Monocyte (primary cell): Measurements from ENCODE around the genes BCL2L1, BPIFB2, BPIFA2 and BPIFA3.

DNA sequence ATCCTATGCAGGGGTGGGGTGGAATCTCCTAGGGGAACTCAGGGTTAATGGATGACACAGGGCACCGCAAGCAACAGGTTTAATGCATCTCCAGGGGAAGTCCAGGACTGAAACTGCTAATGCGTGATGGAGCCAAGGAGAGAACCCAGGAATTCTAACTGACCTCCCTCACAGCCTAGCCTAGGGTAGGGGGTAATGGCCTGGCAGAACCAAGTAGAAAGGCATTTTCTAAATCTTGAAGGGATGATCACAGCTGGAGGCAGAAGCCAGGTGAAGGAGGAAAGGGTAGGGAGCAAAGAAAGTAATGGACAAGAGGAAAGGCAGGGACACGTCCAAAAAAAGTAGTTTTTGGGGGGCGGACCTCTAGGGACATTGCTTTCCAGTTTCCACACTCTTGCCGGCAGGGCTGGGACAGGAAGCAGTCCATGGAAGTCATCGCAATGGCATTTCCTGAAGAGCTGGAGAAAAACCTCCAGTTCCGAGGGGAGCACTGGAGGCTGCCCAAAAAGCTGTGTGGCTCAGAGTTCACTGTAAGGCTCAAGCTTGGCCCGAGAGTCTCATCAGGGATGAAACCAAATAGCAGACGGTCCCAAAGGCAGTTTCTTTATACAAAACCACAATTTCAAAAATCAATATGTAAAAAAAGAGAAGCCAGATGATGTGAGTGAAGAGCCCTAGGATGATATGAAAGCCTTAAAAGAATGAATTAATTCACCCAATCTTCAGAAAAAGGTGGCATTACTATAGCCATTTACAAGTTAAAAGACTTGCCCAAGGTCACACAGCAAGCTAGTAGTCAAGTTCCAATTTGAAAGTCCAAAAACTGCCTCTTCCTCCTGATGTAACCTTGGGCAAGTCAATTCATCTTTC lies 9.4 kb downstream of the BCL2L1 start:
- PRO-cap, 2 experiments, result no peak in any of the 2 experiments

GRCh38 chr20:31722069-31723170 lies at the start of gene BCL2L1:
Gene BCL2L1, minus strand, starts transcription at chr20:31722868.
- PRO-cap, 2 experiments, result peak in 2 of 2 experiments; most common plus-strand start chr20:31722849 (in 1); most common minus-strand start chr20:31722868 (in 2)

- PRO-cap, 2 experiments, result peak in 2 of 2 experiments; most common minus-strand start chr20:32031650 (in 2)
Observed at GRCh38 chr20:32031346-32032011, 20.6 kb upstream of the HCK start.

GRCh38 chr20:32036621-32037235 lies 15.3 kb upstream of the HCK start:
- PRO-cap, 2 experiments, result no peak in any of the 2 experiments

- PRO-cap, 2 experiments, result peak in 2 of 2 experiments; most common plus-strand start chr20:32053042 (in 2); most common minus-strand start chr20:32052715 (in 2)
Observed at GRCh38 chr20:32052549-32053429, 747 bp downstream of the HCK start.

DNA sequence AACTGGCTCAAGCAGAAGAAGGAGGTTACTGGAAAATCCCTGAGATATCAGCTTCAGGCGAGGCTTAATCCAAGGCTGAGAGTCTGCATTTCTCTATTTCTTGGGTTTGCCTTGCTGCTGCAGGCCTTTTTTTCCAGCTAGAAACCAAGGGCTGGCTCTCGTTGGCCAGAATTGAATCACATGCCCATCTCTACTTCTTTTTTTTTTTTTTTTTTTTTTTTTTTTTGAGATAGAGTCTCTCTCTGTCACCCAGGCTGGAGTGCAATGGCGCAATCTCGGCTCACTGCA lies 11.7 kb downstream of the HCK start:
- PRO-cap, 2 experiments, result peak in 1 of 2 experiments; most common minus-strand start position 80 of the sequence (in 1)

DNA sequence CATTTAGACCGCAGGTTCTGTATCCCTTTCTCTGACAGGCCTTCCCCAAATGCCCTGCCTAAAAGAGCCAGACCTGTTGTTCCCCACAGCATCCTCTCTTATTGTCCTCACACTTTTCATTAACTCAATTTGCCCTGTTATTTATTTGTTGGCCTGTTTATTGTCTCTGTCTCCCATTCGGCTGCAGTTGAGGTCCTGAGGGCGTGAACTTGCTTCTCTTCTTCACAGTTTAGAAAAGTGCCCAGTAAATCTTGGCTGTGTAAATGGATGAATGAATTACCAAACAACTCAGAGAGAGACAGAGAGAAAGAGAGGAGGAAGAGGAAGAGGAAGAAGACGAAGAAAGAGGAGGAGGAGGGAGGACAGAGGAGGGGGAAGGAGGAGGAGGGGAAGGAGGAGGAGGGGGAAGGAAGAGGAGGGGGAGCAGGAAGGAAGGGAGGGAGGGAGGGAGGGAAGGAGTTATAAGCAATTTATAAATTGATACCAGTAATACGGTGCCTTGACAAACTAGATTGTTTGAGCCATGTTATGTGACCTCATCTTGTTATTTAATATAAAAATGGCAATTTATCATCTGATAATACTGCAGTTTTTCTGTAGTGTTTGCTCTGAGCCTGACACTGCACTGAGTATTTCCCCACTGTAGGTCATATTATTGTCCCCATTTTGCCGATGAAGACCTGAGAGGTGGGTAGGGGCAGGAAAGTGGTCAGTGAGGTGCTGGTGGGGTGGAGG lies 18.7 kb downstream of the HCK start:
- PRO-cap, 2 experiments, result no peak in any of the 2 experiments

GRCh38 chr20:32237120-32237931 lies 29.6 kb downstream of the POFUT1 start:
- PRO-cap, 2 experiments, result no peak in any of the 2 experiments

GRCh38 chr20:32444871-32445571 lies 86.9 kb downstream of the ASXL1 start:
- PRO-cap, 2 experiments, result no peak in any of the 2 experiments

GRCh38 chr20:32446330-32447415 lies 88.5 kb downstream of the ASXL1 start:
- PRO-cap, 2 experiments, result no peak in any of the 2 experiments

DNA sequence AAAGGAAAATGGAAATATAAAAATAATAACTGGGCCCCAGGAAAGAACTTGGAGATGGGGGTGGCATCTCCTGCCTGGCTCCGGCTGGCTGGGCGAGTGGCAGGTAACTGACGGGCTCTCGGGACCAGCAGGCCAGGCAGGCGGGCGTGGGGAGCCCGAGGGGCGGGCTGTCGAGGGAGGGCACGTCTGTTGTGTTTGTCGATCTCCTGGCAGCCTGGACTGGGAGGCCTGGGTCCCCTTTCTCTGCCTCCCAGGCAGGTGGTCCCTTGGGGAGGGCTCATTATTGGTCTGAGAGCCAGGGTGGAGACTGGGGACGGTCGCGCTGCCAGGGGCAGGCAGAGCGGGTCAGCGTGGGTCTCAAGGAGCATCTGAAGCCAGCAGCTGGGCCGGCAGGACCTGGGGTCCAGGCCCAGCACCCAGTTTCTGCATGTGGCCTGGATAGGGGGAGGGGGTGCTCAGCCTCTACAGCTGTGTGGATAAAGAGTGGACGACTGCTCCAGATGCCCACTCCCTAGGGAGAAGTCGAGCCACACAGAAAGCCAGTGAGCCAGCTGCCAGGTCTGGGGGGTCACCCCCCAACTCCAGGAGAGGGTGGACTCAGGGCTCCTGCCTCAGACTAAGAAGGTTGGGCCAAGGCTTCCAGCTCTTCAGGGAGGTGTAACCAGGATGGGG lies 3.0 kb downstream of the NOL4L start:
- PRO-cap, 2 experiments, result no peak in any of the 2 experiments

GRCh38 chr20:32796111-32797116 lies 23.3 kb upstream of the MAPRE1 start:
- PRO-cap, 2 experiments, result no peak in any of the 2 experiments

GRCh38 chr20:32967840-32968072 lies 36.5 kb downstream of the SUN5 start:
- PRO-cap, 2 experiments, result no peak in any of the 2 experiments

DNA sequence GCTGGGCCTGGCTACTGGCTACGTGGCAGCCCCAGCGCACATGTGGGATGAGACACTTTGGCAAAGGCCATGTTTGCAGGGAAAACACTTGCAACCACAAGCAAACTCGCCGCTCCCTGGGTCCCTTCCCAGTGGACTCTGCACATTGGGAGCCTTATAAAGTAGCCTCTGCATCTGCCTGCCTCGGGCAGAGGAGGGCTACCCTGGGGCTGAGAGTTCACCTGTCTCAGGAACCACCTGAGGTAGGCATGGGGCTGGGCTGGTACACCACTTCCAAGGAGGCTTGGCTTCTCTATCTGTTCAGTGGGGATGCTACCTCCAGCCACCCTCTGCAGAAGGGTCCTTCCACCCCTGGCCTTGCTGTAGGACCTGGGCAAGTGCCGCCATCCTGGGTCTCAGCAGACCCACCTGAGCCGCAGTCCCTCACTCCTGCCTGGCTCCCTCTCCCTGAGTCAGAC lies at the start of gene BPIFB2:
Gene BPIFB2 (plus strand): TSS at position 186 of the 458 bp plus-strand sequence.
- PRO-cap, 2 experiments, result no peak in any of the 2 experiments

DNA sequence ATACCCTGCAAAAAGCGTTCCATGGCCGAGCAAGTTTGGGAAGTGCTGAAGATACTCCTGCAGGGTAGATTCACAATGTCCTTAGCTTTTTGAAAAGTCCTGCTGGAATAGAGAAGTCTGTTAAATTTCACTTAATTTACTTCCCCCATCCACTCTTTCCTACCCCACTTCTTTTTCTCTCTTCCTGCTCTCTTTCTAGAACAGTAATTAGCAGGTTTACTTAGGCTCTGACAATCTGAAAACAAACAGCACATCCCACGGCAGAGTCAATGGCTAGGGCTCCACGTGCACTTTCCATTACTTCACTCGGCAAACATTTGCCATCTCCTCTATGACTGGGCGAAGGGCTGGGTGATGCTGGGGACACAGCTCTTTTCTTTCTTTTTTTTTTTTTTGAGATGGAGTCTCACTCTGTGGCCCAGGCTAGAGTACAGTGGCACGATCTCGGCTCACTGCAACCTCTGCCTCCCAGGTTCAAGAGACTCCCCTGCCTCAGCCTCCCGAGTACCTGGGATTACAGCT lies 26.6 kb downstream of the BPIFB4 start:
- PRO-cap, 2 experiments, result no peak in any of the 2 experiments

DNA sequence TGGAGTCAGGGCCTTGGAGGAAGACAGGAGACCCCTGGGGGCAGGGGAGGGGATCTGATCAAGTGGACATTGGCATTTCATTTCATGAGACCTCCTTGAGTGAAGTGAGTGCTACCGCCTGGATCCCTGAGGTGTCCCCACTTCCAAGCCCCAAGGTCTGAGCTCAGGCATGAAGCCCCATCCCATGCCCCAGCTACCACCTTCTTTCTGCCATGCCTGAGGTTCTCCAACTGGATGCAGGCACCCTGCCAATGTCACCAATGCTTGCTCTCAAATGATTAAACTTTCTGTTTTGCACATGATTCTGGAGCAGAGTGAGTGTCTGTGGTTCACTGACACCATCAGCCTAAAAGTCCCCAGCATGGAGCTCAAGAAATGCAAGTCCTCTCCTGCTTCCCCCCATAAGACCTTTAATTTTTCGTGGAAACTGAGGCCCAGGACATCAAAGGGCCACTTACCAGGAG lies 43.7 kb upstream of the BPIFA2 start:
- PRO-cap, 2 experiments, result no peak in any of the 2 experiments

GRCh38 chr20:33168092-33168243 lies at the start of gene BPIFA2:
Gene BPIFA2, plus strand, starts transcription at chr20:33168159.
- PRO-cap, 2 experiments, result no peak in any of the 2 experiments

- PRO-cap, 2 experiments, result no peak in any of the 2 experiments
Observed at GRCh38 chr20:33217065-33217437, at the start of gene BPIFA3. Gene BPIFA3, plus strand, starts transcription at chr20:33217352.

GRCh38 chr20:33373931-33374481 lies 27.3 kb downstream of the CDK5RAP1 start:
- PRO-cap, 2 experiments, result no peak in any of the 2 experiments

DNA sequence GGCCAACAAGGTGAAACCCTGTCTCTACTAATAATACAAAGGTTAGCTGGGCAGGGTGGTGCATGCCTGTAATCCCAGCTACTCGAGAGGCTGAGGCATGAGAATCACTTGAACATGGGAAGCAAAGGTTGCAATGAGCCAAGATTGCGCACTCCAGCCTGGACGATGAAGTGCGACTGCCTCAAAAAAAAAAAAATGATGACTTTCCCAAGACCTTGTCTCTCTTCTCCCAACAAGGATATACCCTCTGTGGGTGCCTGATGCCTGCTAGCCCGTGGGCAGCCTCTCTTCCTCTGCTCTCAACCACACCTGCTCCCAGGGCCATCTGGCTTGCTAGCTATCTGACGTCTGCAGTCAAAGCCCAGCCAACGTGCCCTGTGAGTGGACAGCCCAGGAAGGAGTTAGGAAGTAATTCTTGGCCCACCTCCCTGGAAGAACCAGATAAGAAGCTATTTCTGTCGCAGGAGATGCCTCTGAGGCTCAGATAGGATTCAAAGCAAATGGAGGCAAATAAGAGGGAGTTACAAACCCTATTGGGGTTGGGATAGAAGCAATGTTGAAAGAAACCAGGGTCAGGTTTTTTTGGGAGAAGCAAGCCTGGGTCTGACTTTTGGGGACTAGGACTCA lies 17.7 kb upstream of the CDK5RAP1 start:
- PRO-cap, 2 experiments, result no peak in any of the 2 experiments